Colonic mucosa (tissue), 1 donor: ENCODE data around the genes ZNF836, ZNF766, ZNF610, ZNF808, ZNF816 and ZNF765.

- PRO-cap, result no peak
These were observed 270 bp downstream of the ZNF613 start for GRCh38 chr19:51927622-51927861.

GRCh38 chr19:52049546-52049955 lies 913 bp upstream of the ZNF432 start:
- PRO-cap, result no peak

GRCh38 chr19:52171319-52171866 lies at the start of gene ZNF836:
ZNF836 (minus strand) TSS chr19:52171621.
- PRO-cap, result bidirectional peak, plus-strand start at chr19:52171743, minus-strand start at chr19:52171514

- PRO-cap, result no peak
These were observed 6.1 kb downstream of the PPP2R1A start for GRCh38 chr19:52195575-52196735.

DNA sequence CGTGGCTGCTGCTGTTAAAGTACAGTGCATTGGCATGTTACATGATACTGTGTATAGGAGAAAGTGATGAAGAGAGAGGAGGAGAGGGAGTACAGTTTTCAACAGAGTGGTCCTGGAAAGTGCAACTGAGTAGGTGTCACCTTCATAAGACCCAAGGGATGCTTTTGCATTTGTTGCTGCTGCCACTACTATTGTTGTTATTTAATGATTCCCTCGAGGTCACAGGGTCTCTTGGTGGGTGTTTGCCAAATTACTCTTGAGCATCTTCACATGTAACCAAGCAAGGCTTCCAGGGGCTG lies 11.7 kb downstream of the PPP2R1A start:
- PRO-cap, result no peak

GRCh38 chr19:52234431-52235233 lies 34.8 kb upstream of the ZNF766 start:
- PRO-cap, result no peak

DNA sequence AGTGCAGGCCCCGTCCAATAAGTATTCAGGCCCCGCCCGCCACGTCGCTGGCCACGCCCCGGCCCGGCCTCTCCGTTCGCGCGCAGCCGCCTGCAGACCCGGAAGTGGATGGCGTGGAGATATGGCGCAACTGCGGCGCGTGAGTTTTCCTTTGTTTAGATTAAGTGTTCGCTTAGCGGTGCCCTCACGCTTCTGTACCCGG lies at the start of gene ZNF766:
ZNF766 (plus strand) TSS at position 95 of the 202 bp plus-strand sequence.
- PRO-cap, result bidirectional peak, plus-strand start at position 95 of the sequence, minus-strand start outside the sequence

DNA sequence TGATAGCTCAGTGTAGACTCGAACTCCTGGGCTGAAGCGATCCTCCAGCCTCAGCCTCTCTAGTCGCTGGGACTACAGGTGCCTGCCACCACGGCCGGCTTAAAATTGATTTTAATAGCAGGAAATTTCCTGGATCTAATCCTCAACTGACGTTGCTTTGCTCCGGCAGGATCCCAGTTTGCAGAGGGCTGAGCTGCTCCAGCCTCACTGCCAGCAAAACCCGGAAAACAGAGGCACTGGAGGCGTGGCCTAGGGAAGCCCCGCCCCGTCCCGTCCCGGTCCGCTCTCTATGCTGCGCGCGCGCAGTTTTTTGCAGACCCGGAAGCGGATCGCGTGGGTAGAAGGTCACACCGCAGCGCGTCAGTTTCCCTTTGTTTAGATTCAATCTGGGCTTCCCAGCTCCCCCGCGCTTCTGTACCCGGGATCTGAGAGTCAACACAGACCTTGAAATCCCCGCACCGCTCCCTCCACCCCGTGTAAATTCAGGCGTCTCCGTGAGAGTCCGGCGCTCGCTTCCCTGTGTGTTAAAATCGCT lies at the start of gene ZNF610:
ZNF610 (plus strand) TSS at position 313 of the 535 bp plus-strand sequence.
- PRO-cap, result bidirectional peak, plus-strand start at position 315 of the sequence, minus-strand start at position 180 of the sequence

- PRO-cap, result bidirectional peak, plus-strand start at chr19:52527668, minus-strand start at chr19:52527471
These were observed at the start of gene ZNF808 for GRCh38 chr19:52527545-52528528. ZNF808 (plus strand) TSS chr19:52527668.

DNA sequence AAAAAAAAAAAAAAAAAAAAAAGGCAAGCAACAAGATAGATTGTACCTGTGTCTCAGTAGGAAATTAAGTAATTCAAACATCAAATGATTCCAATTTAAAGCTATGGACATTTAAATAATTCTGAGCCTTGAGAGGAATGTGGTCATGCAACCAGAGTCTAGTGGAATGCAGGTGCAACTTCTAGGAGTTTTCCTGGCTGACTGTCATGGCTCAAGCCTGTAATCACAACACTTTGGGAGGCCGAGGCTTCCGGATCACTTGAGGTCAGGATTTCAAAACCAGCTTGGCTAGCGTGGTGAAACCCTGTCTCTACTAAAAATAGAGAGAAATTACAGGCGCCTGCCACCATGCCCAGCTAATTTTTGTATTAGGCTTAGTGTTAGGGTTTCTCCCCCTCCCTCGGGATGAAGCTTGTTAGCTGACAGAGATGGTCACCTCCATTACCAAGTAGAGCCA lies 6.4 kb downstream of the ZNF808 start:
- PRO-cap, result no peak

DNA sequence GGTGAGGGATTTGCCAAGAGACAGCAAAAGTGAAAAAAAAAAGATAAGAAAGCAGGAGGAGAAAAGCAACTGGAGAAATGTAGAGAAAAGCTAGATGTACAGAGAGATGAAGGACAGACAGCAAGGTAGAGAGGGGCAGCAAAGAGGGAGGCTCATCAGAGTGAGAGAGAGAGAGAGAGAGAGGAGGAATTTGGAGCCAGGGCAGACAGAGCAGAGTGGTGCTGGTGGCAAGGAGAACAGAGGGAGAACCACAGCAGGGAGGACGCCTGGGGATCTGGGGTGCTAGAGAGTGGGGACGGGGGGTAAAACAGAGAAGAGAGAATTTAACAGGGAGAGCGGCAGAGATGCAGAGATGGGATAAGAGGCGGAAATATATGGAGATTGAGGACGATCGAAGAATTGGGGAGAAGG lies 990 bp downstream of the ZNF701 start:
- PRO-cap, result no peak

DNA sequence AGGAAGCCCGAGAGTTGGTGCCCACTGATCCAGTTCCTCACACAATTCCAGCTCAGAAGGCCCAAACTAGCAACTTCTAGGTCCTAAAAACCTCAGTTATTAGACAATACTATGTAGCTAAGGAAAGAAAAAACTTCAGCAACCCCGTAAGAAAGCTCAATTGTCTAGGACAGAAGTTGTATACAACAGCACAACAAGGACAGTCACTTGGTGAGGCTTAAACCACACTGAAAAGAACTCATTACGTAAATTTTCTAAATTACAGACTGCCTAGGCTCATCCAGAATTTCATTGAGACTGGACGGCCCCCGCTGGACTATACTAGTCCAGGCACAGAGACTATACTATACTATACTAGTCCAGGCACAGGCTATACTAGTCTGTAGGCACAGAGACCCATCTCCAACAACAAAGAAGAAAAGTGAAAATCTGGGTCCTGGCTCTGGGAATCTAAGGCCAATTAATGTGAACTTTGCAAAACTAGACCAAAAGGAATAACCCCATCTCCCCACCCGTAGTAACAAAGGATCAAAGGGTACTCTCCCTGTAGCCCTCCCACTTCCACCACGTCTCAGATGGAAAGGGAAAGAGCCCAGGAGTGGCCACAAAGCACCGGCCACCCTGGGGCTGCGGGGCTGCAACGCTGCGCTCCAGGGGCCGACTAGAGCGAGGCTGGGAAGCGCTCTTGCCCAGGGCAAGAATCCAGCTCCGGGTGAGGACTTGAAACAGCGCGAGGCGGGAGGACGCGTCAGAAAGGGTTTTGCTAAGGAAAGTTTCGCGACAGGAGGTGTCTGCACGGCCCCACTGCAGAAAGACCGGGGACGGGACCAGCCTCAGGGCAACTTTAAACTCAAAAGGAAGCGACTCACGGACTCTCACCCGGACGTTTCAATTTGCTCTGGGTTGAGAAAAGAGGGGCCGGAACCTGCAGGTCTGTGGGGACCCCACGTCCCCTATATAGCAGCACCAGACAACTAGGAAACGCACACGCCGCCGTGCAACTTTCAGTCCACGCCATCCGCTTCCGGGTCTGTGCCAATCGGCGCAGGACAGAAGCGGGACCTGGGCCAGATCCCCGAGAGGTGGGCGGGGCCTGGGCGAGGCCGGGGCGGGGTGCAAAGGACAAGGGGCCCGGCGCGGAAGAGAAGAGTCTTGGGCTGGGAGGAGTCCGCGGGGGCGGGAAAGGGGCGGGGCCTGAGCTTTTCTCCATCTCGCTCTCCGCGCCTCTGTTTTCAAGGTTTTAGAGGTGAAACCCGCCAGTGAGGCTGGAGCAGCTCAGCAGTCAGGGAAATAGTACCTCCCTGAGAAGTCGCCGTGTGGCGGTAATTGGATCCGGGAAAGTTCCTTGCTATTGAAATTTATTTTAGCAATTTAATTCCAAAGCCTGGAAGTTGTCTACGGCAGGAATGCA lies at the start of gene ZNF816:
ZNF816 (minus strand) TSS at position 1,034 of the 1,411 bp plus-strand sequence.
- PRO-cap, result unidirectional peak, plus-strand start at position 574 of the sequence; bidirectional peak, plus-strand start at position 1,235 of the sequence, minus-strand start at position 1,026 of the sequence

GRCh38 chr19:53394372-53395254 lies at the start of gene ZNF765:
ZNF765 (plus strand) TSS chr19:53395149.
- PRO-cap, result bidirectional peak, plus-strand start at chr19:53395149, minus-strand start at chr19:53394978

DNA sequence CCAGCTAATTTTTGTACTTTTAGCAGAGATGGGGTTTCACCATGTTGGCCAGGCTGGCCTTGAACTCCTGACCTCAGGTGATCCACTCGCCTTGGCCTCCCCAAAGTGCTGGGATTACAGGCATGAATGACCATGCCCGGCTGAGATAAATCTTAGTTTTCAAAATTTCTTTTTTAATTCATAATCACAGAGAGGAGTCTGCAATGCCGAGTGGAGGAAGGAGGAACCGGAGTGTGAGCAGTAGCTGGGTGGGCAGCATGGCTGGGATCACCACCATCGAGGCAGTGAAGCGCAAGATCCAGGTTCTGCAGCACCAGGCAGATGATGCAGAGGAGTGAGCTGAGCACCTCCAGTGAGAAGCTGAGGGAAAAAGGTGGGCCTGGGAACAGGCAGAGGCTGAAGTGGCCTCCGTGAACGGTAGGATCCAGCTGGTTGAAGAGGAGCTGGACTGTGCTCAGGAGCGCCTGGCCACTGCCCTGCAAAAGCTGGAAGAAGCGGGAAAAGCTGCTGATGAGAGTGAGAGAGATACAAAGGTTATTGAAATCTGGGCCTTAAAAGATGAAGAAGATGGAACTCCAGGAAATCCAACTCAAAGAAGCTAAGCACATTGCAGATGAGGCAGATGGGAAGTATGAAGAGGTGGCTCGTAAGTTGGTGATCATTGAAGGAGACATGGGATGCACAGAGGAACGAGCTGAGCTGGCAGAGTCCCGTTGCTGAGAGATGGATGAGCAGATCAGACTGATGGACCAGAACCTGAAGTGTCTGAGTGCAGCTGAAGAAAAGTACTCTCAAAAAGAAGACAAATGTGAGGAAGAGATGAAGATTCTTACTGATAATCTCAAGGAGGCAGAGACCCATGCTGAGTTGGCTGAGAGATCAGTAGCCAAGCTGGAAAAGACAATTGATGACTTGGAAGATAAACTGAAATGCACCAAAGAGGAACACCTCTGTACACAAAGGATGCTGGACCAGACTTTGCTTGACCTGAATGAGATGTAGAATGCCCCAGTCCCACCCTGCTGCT lies 10.1 kb downstream of the ZNF761 start:
- PRO-cap, result no peak

GRCh38 chr19:53463251-53463837 lies 4.2 kb upstream of the ZNF813 start:
- PRO-cap, result no peak

DNA sequence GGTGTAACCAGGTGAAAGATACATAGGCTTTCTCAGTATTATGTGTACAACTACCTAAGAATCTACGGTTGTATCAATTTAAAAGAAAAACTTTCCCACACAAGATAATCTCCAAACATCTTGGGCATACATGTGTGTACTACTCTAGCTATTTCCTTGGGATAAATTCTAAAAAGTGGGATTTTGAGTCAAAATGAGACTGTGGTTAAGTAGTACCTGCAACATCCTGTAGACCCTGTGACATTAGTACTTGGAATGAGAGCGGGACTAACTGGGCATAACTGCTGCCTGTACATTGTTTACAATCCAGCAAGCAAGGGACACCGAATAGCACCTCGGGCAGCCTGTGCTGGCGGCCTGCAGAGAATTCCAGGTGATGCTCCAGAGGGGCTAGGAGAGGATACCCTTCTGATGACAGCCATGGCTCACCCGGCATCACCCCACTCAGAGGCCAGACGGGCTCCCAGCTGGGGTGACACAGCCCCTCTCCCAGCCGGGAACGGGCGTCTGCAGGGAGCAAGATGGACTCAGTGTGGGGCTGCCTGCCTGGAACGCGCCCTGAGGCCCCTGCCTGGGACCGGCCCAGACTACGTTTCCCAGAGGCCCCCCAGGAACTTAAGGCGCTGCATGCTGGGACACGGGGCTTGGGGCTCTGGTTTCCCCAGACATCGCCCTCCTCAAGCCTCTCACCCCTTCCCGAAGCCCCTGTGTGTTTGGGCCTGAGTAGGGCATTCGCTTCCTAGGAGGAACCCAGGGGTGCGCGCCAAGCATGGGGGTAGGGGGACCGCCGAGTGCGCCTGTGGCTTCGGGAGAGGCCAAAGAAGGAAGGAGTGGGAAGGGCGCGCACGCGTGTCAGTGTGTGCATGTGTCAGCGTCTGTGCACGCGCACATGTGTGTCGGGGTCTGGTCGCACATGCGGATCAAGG lies 15.7 kb downstream of the ZNF331 start:
- PRO-cap, result no peak

GRCh38 chr19:53562949-53563263 lies 25.0 kb downstream of the ZNF331 start:
- PRO-cap, result no peak

DNA sequence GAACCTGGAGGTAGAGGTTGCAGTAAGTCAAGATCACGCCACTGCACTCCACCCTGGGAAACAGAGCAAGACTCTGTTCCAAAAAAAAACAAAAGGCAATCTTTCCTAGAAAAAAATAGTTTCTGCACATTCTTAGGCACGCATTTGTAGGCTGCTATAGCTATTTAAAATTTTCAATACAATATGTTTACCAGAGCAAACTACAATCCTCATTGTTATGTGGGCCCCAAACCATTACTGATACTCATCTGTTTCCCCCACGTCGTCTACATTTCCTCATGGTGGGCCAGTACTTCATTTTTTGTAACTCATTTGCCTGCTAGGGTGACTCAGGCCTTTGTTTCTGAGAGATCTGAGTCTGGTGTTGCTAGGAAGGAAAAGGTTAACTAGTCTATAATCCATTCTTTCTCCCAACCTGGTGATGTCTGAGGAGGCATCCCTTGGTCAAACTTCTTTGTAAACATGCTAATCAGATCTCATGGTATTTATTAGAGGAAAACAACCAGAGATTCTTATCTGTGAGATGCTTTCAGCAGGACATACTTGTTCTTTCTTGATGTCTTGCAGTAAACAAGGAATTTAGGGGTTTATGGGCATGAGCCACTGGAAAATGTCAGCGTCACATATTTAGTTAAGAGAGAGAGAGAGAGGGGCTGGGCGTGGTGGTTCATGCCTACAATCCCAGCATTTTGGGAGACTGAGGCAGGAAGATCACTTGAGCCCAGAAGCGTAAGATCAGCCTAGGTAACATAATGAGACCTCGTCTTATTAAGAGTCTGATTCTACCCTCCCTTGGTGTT lies 9.9 kb upstream of the DPRX start:
- PRO-cap, result no peak

- PRO-cap, result no peak
These were observed 37.4 kb downstream of the NLRP12 start for GRCh38 chr19:53786793-53787077.

- PRO-cap, result unidirectional peak, plus-strand start at chr19:53849554
These were observed 18.5 kb upstream of the MYADM start for GRCh38 chr19:53849175-53849646.